Occipital lobe (tissue), 2 donors: Measurements from ENCODE around the gene FEZF2.

DNA sequence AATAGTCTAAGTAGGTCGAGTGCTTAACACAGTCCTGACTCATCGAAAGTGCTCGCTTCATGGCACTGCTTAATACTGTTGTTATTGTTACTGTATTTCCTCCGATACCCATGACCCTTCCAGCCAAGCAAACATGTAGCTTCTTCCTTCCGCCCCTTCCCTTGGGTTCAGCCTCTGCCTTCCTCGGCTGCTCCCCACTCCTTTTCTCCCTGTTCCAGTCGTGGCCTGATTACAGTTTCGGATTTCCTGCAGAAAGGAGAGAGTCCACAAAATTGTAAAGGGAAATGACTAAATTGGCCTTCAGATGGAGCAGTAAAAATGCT, 37.8 kb downstream of the FAM3D start:
- RAMPAGE, long total RNA = no peak

GRCh38 chr3:58679910-58680549, 13.5 kb upstream of the FAM3D start:
- RAMPAGE, long total RNA = no peak

- RAMPAGE, long total RNA = no peak
These were observed 401.4 kb upstream of the CFAP20DC start for GRCh38 chr3:59450949-59451815.

DNA sequence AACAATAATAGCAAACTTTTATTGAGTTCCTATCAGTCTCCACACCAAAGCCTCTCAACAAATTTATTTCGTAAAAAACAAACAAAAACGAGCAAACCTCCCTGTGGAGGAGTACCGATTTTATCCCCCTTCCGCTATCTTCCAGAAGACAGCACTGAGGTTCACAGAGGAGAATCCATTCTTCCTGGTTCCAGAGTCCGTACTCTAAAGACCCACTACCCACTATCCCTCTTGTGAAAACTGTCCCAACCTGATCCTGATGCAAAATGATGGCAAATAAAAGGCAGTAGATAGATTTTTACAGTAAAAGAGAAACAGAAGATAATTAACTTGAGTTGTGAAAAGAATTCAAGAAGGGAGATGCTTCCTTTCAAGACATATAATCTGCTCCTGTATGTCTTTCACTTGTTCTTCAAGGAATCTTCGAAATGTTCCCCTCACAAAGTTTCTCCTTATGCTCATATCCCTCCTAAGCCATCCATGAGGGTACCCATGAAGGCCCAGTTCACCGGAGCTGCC, 1027.1 kb downstream of the FHIT start:
- RAMPAGE, long total RNA = no peak

GRCh38 chr3:60257381-60257817, 993.9 kb downstream of the FHIT start:
- RAMPAGE, long total RNA = no peak

DNA sequence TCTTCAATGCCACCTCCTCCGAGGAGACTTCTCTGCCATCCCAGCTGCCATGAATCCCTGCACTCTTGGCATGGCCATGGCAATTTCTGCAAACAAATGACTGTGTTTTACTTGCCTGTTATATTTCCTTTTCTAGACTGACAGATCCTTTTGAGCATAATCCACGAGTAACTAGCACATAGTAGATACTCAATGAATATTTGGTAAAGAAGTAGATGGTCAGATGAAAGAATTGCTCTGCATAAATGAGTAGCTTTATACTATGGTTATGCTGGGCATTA, 446.5 kb downstream of the FHIT start:
- RAMPAGE, long total RNA = no peak

DNA sequence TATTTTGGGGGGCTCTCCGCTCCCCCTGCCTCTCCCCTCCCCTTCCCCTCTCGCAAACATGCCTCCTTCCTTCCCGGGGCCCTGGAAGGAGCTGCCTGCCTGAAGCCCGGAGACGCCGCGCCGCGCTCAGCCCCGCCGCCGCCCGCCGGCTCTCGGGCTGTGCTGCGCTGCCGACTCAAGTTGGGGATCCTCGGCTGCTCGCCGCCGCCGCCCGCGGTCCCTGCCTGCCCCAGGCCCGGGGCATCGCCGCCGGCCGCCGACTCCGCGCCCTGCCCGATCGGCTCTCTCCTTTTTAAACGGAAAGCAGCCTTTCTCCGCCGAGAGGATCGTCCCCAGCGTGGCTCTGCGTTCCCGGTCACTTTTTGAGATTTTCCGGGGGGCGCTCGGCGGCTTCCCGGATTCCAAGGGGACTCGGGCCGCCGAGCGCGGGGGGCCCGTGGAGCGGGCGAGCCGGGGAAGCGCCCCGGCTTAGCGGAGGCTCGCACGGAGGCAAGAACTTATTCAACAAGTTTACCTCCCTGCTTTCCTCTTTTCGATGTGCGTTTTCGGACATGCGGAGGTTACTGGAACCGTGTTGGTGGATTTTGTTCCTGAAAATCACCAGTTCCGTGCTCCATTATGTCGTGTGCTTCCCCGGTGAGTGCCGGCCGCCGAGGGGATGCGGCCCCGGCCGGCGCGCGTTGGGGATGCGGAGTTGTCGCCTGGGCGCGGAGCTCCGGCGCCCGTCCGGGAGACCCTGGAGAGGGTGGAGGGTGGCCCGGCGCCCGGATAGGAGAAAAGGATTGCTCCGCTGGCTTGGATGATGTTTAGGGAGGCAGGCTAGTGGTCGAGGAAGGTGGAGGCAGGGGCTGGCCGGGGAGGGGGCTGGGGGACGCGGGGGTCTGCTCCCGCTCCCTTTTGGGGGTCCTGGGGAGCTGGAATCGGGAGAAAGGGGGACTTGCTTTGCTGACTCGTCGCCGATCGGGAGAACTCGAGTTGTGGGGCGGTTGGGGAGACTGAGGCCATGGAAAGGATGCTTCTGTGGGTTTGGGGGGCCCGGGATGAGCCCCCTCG, 692 bp downstream of the PTPRG start:
- RAMPAGE, long total RNA = no peak

- RAMPAGE, long total RNA = no peak
These were observed 3.1 kb downstream of the PTPRG start for GRCh38 chr3:61564132-61565188.

- RAMPAGE, long total RNA = no peak
These were observed 189.6 kb downstream of the PTPRG start for GRCh38 chr3:61750600-61751704.

DNA sequence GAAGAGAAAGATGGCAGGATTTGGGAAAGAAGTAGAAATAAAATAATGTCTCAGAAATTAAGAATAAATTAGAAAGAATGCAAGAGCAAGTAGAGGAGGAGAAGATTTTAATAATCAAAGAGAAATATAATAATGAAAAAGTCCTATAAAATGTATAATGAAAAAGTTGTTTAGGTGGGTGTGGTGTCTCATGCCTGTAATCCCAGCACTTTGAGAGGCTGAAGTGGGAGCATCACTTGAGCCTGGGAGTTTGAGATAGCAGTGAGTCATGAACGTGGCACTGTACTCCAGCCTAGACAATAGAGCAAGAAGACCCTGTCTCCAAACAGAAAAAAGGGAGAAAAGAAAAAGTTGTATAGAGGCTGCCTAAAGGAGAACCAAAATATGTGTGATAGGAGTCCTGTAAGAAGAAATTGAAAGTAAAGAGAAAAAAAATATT, 257.0 kb downstream of the PTPRG start:
- RAMPAGE, long total RNA = no peak

GRCh38 chr3:61875027-61875776, 313.8 kb downstream of the PTPRG start:
- RAMPAGE, long total RNA = no peak

- RAMPAGE, long total RNA = no peak
These were observed 346.2 kb downstream of the PTPRG start for GRCh38 chr3:61907456-61908121.

DNA sequence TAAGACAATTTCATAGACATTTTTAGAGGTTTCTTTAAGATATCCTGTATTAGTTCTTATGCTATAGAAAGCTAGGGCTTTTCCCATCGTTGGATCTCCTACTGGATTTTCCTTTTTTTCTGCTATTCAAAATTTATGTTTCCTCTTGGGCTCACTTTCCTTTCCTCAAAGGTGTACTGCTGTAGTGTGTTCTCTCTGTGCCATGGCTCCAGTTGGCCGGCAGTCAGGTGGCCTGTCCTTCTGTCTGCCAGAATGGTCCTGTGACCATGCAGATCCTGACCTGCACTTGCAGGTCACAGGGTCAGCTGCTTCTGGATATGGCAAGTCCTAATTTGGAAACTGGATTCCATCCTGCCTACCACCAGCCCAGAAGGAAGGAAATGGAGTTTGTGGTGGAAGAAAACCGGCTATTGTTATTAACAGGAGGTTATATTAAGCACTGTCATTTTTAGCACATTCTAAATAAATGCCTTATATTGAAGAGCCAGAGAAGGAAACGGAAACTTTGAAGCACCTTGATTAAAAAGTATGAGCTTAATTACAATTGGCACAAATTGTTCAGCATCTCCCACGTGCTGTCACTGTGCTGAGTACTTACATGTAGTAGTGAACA, 362.7 kb downstream of the PTPRG start:
- RAMPAGE, long total RNA = no peak

GRCh38 chr3:62157040-62157414, 161.8 kb upstream of the C3orf14 start:
- RAMPAGE, long total RNA = no peak

- RAMPAGE, long total RNA = no peak
These were observed at the start of gene FEZF2 for GRCh38 chr3:62373363-62373723. Gene FEZF2 (minus strand): TSS chr3:62373550.

GRCh38 chr3:63015344-63016382, 140.4 kb upstream of the CADPS start:
- RAMPAGE, long total RNA = no peak

- RAMPAGE, long total RNA = no peak
These were observed 74.8 kb upstream of the SYNPR start for GRCh38 chr3:63203446-63203653.

DNA sequence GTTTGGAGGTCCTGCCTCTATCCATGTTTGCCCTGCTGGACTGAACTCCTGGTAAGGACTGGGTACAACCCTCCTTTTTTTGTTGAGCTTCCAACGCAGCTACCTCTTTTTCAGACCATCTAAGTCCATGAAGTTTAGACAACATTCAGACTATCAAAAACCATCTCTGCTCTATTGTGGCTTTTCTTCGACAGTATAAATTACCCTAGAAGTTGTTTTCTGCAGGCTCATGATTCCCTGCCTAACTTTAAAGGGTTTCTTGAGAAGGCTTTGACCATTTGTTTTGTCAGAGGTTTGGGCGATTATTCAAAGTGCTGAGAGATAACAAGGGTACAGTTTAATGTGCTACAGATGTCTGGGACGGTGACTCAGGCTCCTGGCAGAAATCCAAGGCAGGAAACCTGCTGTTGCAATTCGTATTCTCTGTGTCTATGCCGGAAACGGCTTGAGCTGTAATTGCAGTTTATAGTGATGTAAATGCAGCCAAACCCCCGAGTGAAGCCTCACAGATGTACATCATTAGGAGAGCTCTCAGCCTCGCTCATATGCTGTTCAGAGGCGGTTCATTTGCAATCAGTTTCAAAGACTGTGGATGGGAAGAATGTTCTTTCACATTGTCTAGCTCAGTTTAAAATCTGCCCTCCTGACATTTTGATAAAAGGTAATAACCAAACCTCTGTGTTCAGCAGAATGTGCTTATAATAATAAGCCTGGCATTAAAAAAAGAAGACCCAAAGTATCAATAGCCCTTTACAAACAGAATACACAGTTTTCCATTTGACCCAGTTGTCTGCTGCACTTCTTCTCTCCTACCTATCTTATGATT, 65.6 kb downstream of the SYNPR start:
- RAMPAGE, long total RNA = no peak

DNA sequence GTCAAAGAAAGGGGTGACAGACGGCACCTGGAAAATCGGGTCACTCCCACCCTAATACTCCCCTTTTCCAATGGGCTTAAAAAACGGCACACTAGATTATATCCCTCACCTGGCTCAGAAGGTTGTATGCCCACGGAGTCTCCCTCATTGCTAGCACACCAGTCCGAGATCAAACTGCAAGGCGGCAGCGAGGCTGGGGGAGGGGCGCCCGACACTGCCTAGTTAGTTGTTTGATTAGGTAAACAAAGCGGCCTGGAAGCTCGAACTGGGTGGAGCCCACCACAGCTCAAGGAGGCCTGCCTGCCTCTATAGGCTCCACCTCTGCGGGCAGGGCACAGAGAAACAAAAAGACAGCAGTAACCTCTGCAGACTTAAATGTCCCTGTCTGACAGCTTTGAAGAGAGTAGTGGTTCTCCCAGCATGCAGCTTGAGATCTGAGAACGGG, 7.0 kb upstream of the SNTN start:
- RAMPAGE, long total RNA = no peak

DNA sequence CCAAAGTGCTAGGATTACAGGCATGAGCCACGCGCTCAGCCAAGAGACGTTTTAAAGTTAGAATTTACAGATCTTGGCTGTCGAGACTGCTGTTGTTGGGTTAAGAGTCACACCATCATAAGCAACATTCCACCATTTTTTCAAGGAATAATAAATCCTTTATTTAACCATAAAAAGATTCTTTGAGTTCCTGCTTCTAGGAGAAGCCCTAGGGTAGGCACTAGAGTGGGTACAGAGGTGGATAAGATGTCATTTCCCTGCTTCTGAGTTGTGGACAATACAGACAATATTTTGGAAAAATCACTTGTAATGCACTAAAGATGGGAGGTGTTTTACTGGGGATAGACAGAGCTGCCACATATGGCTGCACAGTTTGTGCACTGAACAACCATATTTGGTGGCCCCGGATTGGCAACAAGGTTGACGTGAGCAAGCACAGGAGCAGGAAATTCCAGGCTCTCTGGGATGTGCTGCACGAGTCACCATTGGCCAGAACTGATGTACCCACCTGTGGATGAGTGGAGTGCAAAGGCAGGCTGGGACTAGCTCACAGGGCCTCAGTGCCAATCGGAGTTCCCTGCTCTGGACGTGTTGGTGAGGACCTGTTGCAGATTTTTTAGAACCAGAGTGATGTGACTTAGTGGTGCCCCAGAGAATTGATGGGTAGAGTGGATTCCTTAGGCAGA, 69.2 kb downstream of the PSMD6 start:
- RAMPAGE, long total RNA = no peak